ENCODE results near the genes PDS5A, RHOH and UCHL1.

GRCh38 chr4:39977796-39978558 is at the start of gene PDS5A:
PDS5A (minus strand) TSS chr4:39977911.
- CAGE, long polyA plus RNA: no peak
- RRBS: 1% methylated on average over 24 of the region's 73 CpGs

DNA sequence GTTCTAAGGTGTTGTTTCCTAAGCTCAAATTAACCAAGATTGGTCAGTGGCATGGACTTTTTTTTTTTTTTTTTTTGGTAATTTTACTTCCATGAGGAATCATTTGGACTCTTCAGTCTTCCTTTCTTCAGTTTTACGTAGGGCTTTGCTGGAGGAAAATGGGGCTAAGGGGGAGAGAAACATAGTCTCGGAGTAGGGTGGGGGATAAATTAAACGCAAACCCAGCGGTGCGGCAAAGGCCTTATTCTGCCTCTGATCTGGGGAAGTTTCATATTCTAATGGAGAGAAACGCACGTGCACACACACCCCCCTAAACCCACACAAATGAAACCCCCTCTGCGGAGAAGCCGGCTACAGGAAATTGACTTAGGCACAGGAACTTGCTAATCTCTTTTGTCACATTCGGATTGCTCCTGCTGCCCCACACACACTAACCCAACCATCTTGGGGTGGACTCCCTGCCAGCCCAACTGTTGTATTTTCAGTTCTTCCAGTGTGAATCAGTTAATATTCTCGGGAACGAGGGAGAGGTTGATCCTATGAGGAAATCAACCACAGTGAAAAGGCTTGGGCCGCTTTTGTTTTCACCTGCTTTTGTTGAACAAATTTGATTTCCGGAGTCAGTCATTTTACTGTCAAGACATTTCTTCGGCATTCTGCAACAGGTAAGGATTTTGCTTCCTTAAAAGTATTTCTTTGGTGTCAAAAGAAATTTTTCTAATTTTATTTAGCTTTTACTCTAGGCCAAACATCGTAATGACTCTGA is at the start of gene RHOH:
Gene RHOH (plus strand): TSS at position 396 of the 766 bp plus-strand sequence.
- CAGE, long polyA plus RNA: no peak
- RRBS: no CpG with 5 or more reads among the region's 16 CpGs

GRCh38 chr4:40199428-40199809 is 2.6 kb downstream of the RHOH start:
- CAGE, long polyA plus RNA: no peak
- RRBS: no CpG with 5 or more reads among the region's 5 CpGs

GRCh38 chr4:40231371-40231899 is 34.6 kb downstream of the RHOH start:
- CAGE, long polyA plus RNA: no peak
- RRBS: no CpG with 5 or more reads among the region's 8 CpGs

DNA sequence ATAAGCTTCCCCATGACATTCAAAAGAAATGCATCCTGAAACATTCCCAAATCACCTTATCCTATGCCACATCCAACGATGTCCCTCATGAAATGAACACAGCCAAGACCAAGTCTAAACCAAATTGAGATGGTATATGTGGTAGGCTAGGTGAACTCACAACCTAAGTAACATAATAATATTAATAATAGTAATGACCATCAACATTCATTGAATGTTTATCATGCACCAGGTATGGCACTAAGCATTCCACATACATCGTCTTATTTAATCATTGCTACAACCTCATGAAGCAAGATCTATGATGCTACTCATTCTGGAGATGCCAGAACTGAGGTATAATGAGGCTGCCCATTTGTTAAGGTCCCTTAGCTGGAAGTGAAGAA is 137.8 kb downstream of the CHRNA9 start:
- CAGE, long polyA plus RNA: no peak
- RRBS: no CpG with 5 or more reads among the region's 2 CpGs

DNA sequence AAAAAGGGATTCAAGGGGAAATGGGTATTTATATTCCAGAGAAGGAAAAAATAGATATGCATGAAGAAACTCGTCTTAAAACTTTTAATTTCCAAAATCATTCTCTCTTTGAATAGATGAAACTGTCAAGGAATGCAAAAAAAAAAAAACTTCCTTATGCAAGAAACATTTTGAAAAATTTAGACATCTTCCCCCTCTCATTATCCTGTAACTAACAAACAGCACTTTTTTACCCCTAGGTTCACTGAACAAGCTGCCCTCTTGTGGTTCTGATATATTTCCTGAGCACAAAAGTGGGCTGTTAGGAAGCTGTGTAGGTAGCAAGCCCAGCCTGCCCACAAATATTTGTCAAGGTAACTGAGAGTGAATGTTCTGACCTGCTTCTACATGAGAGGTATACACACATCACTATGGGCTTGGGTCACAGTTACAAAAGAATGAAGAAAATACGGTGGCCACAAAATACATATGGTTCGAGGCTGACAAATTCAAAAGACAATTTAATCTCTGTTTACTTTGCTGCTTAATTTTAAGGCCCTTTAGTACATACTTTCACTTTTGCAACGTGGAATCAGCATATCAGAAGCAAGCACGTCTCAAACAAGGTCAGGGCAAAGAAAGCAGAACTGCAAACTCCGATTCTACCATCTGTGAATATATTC is 78.8 kb downstream of the RBM47 start:
- CAGE, long polyA plus RNA: no peak
- RRBS: no CpG with 5 or more reads among the region's 6 CpGs

DNA sequence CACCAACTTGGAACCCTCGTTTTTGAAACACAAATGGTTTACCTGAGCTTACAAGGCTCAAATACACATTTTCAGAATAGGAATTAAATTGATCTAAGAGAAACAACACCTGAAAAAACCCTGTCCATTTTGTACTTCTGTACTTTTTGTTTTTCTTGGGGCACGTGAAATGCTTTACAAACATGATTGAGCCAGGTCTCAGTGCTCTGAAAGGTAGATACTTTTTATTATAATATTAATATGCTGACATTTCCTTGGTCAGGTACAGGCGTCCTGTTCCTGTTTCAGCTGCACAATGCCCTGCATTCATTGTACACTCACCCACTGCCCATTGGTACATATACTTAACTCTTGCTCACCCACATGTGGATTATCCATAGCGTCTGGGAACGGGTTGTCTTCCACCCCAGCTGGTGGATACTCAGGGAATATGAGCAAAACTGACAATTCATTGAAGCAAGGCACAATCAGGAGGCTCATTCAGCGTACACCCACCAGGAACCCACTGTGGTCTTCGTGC is 4.4 kb downstream of the RBM47 start:
- CAGE, long polyA plus RNA: no peak
- RRBS: no CpG with 5 or more reads among the region's 7 CpGs

DNA sequence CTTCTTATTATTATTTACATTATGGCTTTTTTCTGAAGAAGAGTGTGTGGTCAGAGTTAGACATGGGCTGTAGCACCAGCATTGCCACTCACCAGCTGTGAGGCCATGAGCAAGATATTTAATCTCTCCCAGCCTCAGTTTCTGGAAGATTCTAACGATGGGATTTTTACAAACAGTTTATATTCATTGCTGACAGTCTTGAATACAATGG is 1.3 kb upstream of the RBM47 start:
- CAGE, long polyA plus RNA: no peak
- RRBS: no CpG with 5 or more reads among the region's 1 CpG

- CAGE, long polyA plus RNA: no peak
- RRBS: no CpG with 5 or more reads among the region's 4 CpGs
Observed at GRCh38 chr4:40688068-40688633, 58.5 kb upstream of the RBM47 start.

GRCh38 chr4:40840190-40840788 is 90.5 kb downstream of the NSUN7 start:
- CAGE, long polyA plus RNA: no peak
- RRBS: no CpG with 5 or more reads among the region's 9 CpGs

DNA sequence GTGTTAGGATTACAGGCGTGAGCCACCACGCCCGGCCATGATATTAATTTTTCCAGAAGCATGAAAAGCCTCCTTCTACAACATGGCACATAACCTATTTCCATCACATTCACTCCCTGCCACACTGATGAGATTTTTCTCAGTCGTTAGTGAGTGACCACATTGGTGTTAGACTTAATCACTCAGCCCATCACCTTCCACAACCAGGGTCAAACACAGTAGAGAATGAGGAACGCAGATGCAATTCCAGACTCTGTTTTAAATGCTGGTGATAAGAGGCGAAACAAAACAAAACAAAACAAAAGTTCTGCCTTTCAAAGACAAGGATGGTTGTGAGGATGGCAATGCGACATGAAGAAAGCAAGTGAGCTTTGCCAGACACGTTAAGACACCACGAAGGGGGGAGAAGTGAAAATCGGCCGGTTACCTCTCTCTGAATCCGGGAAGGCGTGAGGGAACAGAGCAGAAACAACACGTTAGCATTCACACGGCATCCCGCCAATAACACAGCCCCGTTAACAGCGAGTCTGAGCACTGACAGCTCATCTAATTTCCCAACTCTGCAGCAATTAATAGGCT is 92.3 kb downstream of the NSUN7 start:
- CAGE, long polyA plus RNA: no peak
- RRBS: no CpG with 5 or more reads among the region's 18 CpGs

- CAGE, long polyA plus RNA: no peak
- RRBS: no CpG with 5 or more reads among the region's 4 CpGs
Observed at GRCh38 chr4:41049783-41050091, 164.6 kb downstream of the APBB2 start.

- CAGE, long polyA plus RNA: no peak
- RRBS: no CpG with 5 or more reads among the region's 15 CpGs
Observed at GRCh38 chr4:41146644-41147479, 67.5 kb downstream of the APBB2 start.

- CAGE, long polyA plus RNA: start-site peak on the plus strand at chr4:41256902-41256929, 6,051 and 6,608 reads in 2 replicates
- RRBS: 5% methylated on average over 14 of the region's 39 CpGs
Observed at GRCh38 chr4:41256559-41257083, at the start of gene UCHL1. UCHL1 (plus strand) TSS chr4:41256928.

- CAGE, long polyA plus RNA: no peak
- RRBS: no CpG with 5 or more reads among the region's 8 CpGs
Observed at GRCh38 chr4:41258028-41258502, 1.3 kb downstream of the UCHL1 start.

DNA sequence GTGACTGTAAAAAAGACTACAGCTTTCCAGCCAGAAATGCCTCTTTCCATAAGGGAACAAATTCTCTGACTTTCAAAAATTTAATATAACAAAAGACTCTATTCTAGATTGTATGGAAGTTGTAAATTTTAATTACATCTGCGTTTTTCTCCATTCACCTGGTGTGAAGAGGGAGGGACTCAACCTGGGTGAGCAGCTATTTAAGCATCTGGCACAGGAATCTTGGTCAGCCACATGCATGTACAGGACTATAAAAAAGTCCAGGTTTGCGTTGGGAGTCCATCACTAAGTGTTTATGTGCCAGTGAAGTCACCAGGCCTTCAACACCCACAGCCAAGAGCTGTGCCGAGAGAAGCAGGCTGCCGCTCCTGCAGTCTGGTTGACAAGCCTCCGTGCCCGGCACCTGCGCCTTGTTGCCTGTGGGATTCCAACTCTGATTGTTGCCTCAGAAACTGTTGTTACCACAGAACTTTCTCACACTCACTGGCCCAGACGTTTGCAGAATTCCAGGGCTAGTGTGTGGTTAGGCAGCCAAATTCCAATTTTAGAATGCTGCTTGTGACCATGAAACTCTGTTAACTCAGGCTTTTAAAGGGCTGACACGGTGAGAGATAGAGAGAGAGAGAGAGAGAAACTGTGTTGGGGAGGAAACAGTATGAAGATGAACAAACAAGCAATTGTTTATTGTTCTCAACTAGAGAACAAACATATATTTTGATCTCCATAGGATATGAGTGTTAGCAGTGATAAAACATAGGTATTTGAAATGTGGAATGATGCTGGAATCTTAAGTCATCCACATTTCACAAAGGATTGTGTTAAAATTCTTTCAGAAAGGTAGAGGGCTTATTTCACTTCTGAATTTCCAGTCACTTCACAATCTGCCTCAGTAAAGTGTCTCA is 119.5 kb upstream of the LIMCH1 start:
- CAGE, long polyA plus RNA: no peak
- RRBS: no CpG with 5 or more reads among the region's 9 CpGs

DNA sequence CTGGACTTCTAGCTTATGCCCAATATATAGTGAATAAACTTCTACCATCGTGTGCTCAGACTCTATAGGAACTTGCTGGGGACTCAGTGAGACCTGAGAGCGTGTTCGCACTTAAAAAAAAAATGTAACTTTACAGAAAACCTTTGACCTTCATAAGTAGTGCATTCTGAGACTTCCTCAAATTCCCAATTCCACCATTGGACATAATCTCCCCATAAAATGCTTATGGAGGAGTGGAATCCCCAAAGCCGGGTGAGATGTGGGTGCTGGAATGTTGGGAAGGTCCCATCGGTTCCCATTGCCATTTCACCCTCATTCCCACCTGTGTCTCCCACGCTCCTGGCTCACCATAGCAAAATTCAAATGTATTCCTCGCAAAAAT is 63.9 kb downstream of the PHOX2B start:
- CAGE, long polyA plus RNA: no peak
- RRBS: no CpG with 5 or more reads among the region's 7 CpGs

- CAGE, long polyA plus RNA: no peak
Observed at GRCh38 chr4:42025057-42025397, 34.7 kb downstream of the SLC30A9 start.

GRCh38 chr4:42643632-42644146 is 13.2 kb downstream of the ATP8A1 start:
- CAGE, long polyA plus RNA: no peak
- RRBS: no CpG with 5 or more reads among the region's 5 CpGs

DNA sequence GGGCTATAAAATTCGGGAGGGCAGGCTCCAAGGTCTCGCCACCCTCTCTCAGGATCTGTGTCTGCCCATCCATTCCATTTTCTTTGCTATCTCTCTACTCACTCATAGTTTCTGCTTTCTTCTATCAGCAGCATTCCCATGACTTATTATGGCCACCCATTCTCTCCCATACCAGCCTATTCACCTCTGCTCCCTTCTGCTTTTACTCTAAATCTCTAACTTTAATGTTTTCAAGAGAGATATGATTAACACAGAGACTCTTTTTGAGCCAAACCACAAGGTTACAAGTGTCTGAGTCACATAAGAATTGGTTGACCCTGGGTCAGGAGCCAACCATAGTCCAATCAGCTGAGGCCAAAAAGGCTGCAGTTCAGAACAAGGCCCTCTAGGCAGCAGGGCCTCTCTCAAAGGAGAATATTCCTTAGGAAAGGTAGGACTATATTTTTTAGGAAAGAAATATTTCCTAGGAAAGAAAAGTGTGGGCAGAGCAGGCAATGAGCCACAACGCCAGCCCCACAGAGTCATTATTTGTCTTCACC is 2.4 kb downstream of the ATP8A1 start:
- CAGE, long polyA plus RNA: no peak
- RRBS: no CpG with 5 or more reads among the region's 3 CpGs

Data from BJ (cell line).